GM12891 (cell line): ENCODE data around the gene PSD.

- RRBS: 10% methylated on average over 2 of the region's 35 CpGs
These were observed 18.5 kb downstream of the POLL start for GRCh38 chr10:101569332-101570116.

DNA sequence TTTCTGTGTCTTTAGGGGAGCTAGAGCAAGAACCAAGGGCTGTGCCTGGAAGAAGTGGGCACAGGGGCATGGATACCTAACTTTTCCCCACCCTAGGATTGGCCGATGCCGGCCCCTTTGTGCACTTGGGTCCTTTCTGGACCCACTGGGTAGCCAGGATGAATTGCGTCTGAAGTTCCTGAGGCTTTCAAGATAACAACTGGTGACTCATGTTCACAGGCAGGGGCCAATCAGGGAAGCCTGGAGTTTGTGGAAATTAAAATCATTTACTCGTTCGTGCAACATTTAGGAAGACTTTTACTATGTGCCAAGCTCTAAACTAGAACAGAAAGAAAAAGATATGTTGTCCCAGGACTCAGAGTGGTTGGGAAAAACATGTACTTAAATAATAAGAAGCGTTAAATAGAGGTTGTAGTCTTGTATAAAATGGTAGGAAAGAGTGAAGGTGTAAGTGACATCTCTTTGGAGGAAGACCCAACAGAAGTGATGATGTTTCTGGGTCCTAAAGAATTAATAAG lies 882 bp downstream of the DPCD start:
- RRBS: no CpG with 5 or more reads among the region's 6 CpGs

GRCh38 chr10:101782678-101783187 lies 513 bp downstream of the NPM3 start:
- RRBS: no CpG with 5 or more reads among the region's 27 CpGs

DNA sequence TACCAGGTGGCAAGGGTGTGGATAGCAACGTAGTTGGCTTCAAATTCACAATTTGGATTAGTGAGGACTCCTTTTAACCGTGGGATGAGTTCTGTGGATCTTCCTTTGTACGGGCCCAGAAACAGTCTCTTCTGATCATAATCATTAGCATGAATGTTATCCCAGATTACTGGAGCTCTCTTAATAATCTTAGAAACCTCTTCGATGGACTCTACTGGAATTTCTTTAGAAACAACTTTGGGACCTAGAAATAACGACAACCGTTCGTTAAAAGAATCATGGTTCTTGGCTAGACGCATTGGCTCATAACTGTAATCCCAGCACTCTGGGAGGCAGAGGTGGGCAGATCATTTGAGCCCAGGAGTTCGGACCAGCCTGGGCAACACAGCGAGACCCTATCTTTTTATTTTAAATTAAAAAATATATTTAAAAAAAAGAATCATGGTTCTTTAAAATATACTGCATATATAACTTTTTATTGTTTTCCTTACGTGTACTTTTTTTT lies 14.4 kb downstream of the OGA start:
- RRBS: no CpG with 5 or more reads among the region's 11 CpGs

GRCh38 chr10:102114230-102115306 lies 5.6 kb downstream of the LDB1 start:
- RRBS: 3% methylated on average over 21 of the region's 63 CpGs

- RRBS: no CpG with 5 or more reads among the region's 15 CpGs
These were observed 563 bp upstream of the PPRC1 start for GRCh38 chr10:102132212-102132742.

GRCh38 chr10:102145853-102146394 lies 6.3 kb upstream of the NOLC1 start:
- RRBS: no CpG with 5 or more reads among the region's 5 CpGs

DNA sequence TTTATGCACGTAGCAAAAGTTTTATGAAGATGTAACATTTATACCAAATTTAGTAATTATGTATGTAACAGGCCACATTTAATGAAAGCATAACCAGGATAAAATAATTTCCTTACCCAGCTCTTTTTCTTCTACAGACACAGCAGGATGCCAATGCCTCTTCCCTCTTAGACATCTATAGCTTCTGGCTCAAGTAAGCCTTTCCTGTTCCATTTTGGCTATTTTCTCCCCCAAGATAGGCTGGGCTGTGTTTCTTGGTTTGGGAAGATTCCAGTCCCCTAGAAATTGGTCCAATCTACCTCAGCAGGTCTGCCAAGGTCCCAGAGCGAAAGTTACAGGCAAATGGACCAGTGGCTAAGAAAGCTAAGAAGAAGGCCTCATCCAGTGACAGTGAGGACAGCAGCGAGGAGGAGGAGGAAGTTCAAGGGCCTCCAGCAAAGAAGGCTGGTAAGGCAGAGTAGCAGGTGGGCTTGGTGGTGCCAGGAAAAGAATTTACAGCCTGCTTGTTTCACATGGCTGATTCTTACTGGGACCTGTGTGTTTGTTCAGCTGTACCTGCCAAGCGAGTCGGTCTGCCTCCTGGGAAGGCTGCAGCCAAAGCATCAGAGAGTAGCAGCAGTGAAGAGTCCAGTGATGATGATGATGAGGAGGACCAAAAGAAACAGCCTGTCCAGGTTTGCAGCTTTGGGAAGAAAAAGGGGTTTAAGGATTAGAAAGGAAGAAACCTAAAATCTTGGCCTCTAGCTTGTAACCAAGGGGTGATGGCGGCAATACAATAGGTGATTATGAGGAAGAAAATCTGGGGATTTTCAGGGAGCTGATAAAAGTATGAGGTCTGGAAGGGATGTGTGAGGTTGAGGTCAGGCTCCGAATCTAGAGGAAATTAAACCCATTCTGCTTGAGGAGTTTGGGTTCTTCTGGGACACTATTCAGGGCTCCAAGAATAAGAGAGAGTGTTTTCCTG lies 5.0 kb downstream of the NOLC1 start:
- RRBS: no CpG with 5 or more reads among the region's 7 CpGs

DNA sequence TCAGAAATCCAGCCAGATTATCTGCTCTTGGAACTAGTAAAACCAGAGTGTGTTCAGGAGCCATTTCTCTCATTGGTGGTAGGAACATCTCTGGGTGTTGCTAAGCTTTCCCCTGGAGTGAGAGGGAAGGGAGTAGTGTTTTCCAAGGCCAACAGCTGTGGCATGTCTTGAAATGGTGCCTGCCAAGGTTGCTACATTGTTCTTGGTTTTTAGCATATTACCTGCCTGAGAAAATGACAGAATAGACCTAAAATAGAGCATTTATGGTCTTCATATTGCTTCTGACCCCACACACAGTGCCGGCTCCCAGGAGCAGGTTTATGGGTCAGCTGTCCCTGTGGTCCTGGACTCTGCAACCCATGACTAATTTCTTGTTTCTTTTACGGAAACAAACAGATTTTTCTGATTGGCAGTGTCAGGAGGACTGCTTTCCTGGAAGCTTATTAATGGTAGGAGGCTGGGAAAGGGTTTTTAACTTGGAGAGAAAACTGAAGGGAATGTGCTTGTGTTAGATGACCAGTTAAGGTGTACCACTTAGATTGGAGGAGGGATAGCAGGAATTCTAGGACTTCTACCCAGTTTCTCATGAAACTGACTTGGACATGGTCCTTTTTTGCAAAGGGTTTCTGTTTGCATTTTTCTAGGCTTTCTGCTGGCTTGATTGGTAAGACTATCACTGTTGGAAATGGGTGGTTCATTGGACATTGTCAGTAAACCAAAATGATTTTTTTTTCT lies 17.7 kb downstream of the GBF1 start:
- RRBS: no CpG with 5 or more reads among the region's 2 CpGs

DNA sequence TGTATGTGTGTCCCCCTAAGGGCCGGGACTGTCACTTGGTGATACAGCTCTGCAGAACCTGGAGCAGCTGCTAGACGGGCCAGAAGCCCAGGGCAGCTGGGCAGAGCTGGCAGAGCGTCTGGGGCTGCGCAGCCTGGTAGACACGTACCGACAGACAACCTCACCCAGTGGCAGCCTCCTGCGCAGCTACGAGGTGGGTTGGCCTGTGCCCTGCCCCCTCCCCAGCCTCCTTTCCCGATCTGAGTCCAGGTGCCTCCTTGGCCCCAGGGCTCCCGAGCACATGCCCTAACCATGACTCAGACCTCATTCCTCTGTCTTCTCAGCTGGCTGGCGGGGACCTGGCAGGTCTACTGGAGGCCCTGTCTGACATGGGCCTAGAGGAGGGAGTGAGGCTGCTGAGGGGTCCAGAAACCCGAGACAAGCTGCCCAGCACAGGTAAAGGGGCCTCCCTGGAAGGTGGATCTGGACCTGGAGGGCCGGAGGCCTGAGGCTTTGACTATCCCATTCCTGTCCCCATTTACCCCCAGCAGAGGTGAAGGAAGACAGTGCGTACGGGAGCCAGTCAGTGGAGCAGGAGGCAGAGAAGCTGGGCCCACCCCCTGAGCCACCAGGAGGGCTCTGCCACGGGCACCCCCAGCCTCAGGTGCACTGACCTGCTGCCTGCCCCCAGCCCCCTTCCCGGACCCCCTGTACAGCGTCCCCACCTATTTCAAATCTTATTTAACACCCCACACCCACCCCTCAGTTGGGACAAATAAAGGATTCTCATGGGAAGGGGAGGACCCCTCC lies 6.4 kb downstream of the NFKB2 start:
- RRBS: no CpG with 5 or more reads among the region's 18 CpGs

GRCh38 chr10:102418429-102419057 lies at the start of gene PSD:
TSS of gene PSD (minus strand) at chr10:102418785.
- RRBS: no CpG with 5 or more reads among the region's 29 CpGs

- RRBS: 1% methylated on average over 19 of the region's 120 CpGs
These were observed 762 bp downstream of the C10orf95 start for GRCh38 chr10:102450287-102451274.

DNA sequence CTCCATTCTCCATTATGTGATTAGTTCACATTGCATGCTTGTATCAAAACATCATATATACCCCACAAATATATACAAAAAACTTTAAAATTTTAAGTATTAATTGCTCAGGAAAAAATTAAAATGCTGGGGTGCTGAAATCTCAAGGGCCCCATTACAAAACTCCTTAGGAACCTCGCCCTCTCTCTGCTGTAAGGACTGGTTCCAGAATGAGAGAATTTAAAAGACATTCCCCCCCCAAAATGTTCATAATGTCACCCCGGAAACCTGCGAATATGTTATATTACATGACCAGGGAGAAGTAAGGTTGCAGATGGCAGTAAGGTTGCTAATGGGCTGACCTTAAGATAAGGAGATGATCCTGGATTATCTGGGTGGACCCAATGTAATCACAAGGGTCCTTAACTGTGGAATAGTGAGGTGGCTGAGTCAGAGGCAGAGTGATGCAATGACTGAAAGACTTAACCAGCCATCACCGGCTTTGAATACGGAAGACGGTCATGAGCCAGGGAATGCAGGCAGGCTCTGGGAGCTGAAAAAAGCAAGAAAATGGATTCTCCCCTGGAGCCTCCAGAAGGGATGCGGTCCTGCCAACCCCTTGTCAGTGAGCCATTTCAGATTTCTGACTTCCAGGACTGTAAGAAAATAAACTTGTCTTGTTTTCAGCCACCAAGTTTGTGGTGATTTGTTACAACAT lies 4.4 kb upstream of the C10orf95 start:
- RRBS: no CpG with 5 or more reads among the region's 7 CpGs

- RRBS: no CpG with 5 or more reads among the region's 11 CpGs
These were observed 14.3 kb downstream of the MFSD13A start for GRCh38 chr10:102475299-102476055.

DNA sequence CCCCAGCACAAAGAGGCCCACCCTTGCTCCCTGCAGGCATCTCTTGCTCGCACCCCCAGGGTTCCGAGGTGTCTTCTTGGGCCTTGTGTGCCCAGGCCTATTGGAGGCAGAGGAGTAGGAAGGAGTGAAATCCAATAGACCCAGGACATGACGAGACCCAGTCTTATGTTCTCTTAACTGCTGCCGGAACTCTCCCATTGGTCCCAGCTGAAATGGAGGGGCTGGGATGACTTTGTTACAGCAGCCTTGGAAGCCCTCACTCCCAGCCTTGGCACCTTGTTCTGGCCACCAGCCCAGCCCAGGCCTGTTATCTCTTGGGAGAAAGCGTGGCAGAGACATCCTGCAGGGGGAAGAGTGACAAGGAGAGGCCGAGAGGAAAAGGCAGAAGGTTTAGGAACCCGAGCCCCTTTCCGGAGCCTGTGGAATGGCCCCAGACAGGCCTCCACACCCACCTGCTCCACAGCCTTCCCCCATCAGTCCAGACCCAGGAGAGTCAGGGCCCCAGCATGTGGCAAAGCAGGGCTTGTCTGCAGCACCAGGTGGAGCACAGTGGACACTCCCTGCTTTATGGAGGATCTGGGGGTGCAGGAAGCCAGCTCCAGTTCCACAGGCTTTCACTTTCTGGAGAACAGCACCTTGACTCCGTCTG lies 24.2 kb upstream of the TRIM8 start:
- RRBS: no CpG with 5 or more reads among the region's 9 CpGs

DNA sequence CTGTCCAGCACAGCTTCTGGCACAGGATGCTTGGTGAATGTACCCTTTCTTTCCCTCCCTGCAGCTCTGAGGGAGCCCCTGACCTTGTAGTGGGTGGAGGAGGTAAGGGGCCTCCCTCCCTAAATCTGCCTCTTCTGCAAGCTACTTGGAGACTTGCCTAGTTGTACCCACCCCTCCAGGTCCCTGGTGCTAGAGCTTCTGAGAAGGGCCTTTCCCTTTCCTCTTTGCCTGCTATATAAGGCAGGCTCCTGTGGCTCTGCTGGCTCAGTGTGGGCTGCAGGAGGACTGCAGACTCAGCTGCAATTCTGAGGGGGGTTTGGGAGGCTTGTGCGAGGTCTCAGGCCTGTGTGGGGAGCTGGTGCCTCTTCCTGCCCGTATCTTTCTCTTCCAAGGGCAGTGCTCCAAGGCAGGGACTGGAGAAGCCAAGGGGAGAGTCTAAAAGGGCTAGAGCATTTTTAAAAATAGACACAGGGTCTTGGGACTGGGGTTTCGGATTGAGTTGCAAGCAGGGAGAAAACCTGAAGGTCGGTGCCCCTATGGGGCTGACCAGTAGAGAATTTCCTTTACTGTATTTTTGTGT lies 11.6 kb upstream of the TRIM8 start:
- RRBS: no CpG with 5 or more reads among the region's 4 CpGs

- RRBS: no CpG with 5 or more reads among the region's 15 CpGs
These were observed 4.6 kb downstream of the TRIM8 start for GRCh38 chr10:102648825-102649319.

- RRBS: no CpG with 5 or more reads among the region's 15 CpGs
These were observed 6.5 kb downstream of the TRIM8 start for GRCh38 chr10:102650472-102651497.

DNA sequence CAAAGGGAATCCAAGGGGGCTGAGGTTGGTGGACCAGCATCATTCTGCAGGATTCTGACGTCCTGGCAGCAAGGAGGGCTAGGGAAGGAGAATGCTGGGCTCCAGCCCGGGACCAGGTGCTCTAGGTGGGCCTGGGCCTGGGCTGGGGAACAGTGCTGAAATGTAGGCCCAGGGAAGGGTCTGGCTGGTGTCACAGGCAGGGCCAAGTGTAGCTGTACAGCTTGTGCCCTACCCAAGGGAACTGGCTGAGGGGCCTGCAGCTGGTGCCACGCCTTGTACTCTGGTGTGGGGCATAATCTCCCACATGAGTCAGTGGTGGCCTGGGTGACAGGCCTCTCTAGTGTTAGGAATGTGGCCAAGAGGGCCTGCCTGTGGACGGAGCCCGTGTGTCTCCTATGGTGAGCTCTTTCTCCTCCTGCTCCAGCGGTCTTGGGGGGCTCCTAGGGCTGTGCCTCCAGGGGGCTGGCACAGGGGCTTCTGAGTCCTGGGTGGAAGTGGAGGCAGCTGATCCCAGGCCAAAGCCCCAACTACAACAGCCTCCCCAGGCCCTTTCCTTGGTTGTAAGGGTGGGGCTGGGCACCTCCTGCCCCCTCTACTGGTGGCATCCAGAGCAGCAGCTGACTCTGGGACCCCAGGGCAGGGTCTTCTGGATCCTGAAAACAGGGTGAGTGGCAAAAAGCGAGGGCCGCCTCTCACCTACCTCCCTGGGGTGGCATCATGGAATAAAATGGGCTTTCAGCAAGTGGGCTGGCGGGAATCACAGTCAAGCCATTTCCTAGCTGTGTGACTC lies 25.3 kb downstream of the TRIM8 start:
- RRBS: no CpG with 5 or more reads among the region's 9 CpGs

DNA sequence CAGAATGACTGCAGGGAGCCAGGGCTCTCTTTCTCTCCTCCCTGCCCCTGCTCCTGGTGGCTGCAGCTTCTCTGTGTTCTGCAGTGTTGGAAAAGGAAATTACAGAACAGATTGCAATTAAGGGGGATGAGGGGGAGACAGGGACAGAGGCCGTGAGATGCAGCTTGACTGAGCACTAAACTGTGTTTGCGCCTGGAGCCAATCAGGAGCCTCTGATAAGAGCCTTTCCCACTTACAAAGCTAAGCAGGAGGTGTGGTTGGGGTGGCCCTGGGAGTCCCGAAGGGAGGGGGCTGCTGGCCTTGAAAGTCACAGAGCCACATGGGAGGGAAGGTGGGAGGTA lies 26.6 kb downstream of the TRIM8 start:
- RRBS: no CpG with 5 or more reads among the region's 3 CpGs